ENCODE results near the genes SLC15A5, LMO3, CAPZA3 and AEBP2.

- CAGE, long polyA plus RNA, result no peak
- RRBS, result no CpG with 5 or more reads among the region's 5 CpGs
Observed at GRCh38 chr12:15881424-15881770, 790 bp upstream of the STRAP start.

DNA sequence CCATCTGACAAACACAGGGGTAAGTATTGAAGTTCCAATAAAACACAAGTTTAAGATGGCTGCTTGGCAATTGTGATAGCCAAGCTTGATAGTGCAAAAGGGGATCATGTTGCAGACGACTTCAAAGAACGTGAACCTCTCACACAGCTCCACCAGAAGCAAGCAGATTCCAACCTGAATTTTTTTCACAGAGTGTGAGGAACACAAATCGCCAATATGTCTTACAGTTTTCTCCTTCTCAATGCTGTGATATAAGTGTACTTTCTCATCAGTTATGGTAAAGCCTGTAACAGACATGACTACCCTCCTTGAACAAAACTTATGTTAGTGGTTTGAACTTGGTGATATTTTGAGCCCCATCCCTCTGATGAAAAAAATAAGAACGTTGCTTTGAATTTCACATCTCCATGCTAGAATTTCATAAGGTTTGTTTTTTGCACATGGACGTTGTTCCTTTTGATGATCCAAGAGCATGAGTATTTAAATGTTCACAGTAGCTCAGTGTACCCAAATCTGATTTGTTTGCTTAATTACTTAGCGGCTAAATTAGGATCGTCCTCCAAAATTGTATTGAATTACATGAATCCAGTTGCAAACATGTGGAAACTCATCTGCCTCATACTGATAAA, at the start of gene SLC15A5:
Gene SLC15A5, minus strand, starts transcription at position 297 of the 629 bp plus-strand sequence.
- CAGE, long polyA plus RNA, result no peak
- RRBS, result no CpG with 5 or more reads among the region's 7 CpGs

DNA sequence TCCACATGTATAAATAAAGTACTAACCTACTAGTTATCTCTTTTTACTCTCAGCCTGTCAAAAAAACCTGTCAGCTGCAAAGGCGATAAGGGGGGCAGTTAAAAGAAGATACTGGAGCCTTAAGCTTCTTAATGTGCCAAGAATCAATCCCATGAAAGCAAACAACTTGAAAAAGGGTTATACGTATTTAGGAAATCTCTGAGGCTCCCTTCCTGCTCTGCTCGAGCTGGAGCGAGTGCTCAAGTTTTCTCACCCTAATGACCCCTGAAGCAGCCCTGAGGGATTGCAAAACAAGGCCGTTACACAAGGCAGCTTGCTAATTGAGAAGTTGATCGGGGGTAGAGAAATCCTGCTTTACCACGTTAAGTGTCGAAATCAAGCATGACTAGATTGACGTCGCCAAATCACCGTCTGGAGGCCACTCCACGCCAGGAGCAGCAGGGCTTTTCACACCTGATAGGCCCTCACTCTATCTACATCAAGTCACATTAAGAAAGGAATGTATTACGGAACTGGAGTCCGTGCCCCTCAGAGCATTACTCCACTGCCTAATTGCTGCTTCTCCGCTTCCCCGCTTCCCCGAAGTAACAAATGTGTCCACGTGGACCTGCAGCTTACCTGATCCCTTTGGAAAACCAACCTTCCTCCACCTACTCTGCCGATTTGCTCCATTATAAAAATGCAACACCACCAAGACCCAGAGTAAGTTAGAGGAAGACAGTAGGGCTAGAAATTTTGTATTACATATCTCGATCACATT, 32.3 kb downstream of the LMO3 start:
- CAGE, long polyA plus RNA, result no peak
- RRBS, result no CpG with 5 or more reads among the region's 20 CpGs

GRCh38 chr12:16599107-16599462, 6.9 kb downstream of the LMO3 start:
- CAGE, long polyA plus RNA, result no peak
- RRBS, result no CpG with 5 or more reads among the region's 6 CpGs

- CAGE, long polyA plus RNA, result no peak
- RRBS, result no CpG with 5 or more reads among the region's 2 CpGs
Observed at GRCh38 chr12:16603153-16603550, 2.8 kb downstream of the LMO3 start.

DNA sequence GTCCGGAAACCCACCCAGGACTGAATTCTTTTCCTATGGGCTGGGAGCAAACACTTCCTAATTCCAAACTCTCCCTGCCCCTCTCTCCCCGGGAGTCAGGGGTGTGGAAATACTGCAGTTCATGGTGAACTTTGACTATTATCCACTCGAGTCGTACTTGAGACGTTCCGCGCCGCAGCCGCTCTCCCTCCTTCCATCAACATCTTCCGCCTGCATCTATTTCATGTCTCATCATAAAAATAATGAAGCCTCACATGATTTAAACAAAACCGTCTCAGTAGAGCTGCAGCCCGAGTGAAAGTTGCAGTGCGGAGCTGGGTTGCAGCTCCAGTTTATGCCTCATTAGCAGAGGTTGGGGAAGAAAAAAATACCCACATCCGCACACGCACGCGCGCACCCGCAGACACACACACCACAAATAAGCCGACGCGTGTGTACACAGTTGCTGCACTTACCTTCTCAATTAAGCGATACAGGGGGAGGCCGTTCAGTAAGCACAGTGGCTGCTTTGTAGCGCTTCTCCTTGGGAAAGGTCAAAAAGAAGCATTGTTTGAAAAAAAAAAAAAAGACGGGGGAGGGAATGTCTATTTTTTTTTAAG, at the start of gene LMO3:
Gene LMO3, minus strand, starts transcription at position 552 of the 599 bp plus-strand sequence.
- CAGE, long polyA plus RNA, result no peak
- RRBS, result under 1% methylated on average over 2 of the region's 26 CpGs

- CAGE, long polyA plus RNA, result no peak
Observed at GRCh38 chr12:16612666-16613031, 6.7 kb upstream of the LMO3 start.

DNA sequence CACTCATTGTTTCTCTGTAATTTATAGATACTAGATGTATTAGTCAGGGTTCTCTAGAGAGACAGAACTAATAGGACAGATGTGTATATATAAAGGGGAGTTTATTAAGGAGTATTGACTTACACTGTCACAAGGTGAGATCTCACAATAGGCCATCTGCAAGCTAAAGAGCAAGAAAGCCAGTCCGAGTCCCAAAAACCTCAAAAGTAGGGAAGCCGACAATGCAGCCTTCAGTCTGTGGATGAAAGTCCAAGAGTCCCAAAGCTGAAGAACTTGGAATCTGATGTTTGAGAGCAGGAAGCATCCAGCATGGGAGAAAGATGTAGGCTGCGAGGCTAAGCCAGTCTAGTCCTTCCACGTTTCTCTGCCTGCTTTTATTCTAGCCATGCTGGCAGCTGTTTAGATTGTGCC, 50.4 kb downstream of the PIK3C2G start:
- CAGE, long polyA plus RNA, result no peak
- RRBS, result no CpG with 5 or more reads among the region's 4 CpGs

DNA sequence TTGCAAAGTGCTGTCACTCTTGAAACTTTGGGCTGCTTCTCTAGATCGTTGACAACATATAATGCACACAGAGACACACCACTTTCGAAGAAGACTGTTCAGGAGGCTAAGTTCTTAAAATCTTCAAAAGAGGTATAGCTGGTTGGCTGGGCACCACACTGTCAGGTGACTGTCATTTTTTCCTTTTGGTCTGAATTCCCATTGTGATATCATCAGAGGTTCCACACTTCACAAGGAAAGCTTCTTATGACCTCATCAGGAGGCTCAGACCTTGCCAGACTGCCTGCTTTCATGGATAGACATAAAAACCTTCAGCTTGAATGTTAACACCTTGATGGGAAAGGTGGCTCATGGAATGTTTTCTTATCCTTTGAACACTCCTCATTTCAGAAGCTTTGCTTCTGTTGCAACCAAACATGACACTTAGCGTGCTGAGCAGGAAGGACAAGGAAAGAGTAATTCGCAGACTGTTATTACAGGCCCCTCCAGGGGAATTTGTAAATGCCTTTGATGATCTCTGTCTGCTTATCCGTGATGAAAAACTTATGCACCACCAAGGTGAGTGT, at the start of gene CAPZA3:
Gene CAPZA3, plus strand, starts transcription at position 267 of the 566 bp plus-strand sequence.
- CAGE, long polyA plus RNA, result no peak
- RRBS, result no CpG with 5 or more reads among the region's 5 CpGs

- CAGE, long polyA plus RNA, result no peak
- RRBS, result no CpG with 5 or more reads among the region's 7 CpGs
Observed at GRCh38 chr12:18907724-18908165, 169.8 kb downstream of the CAPZA3 start.

DNA sequence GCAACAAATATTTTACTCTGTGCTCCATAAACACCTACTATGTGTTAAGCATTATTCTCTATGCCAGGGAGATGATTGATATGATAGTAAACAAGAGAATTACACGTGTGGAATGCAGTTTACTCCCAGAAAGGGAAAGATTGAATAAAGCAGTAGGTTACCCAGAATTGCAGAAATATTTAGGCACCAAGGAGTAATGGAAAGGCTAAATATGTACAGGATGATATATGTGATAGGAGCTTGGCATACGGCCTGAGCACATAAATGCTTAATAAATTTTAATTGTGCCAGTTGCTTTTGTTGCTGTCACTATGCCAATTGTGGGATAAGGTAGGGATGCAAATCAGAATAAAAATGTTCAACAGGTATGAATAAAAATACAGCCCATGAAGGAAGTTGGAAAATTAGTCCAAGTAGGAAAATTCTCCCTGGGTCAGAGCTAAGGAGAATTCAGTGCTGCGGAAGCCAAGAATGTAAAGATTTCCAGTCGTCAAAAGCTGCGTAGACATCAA, 87.7 kb downstream of the PLEKHA5 start:
- CAGE, long polyA plus RNA, result no peak
- RRBS, result no CpG with 5 or more reads among the region's 5 CpGs

DNA sequence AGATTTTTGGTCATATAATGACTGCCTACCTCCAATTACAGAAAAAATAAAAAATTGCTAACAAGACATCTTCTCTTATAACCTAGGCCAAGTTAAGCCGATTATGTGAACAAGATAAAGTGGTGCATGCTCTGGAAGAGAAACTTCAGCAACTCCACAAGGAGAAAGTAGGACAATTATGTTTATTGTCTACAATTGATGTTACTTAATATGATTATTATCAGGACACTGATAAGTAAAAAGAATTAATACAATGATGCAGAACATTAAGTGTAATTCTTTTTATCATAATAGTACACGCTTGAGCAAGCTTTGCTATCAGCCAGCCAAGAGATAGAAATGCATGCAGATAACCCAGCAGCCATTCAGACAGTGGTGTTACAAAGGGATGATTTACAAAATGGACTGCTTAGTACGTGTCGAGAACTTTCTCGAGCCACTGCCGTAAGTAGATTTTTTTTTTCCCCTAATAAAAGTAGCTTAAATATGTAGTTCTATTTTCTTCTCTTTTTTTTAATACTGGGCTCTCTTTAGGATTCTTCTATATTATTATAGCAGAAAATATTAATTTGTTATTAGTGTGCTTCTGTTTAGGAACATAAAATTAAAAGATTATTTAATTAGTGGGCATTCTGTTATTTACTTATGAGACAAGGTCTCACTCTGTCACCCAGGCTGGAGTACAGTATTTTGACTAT, 116.9 kb upstream of the AEBP2 start:
- CAGE, long polyA plus RNA, result no peak
- RRBS, result no CpG with 5 or more reads among the region's 6 CpGs

DNA sequence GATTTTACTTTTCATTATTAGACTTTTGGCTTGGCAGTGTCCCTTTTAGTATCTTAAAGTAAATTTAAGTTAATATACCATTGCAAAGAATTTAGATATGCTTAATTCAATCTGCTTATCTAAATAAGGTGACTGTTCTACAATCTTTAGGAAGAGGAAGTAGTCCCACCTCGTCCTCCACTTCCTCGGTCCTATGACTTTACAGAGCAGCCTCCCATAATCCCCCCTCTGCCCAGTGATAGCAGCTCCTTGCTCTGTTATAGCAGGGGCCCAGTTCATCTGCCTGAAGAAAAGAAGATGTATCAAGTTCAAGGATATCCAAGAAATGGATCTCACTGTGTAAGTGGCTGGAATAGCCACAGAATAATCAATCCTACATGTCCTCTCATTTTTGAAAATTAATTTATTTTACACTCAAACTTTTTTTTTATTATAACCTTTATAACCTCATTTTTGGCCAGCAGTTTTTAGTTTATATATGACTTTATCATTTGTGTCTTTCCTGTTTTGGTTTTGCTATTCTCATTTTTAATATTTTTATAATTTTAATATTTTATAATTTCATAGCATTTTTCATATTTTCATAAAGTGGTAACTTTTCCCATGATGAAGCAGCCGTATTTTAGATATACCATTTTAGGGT, 92.3 kb upstream of the AEBP2 start:
- CAGE, long polyA plus RNA, result no peak
- RRBS, result no CpG with 5 or more reads among the region's 3 CpGs

DNA sequence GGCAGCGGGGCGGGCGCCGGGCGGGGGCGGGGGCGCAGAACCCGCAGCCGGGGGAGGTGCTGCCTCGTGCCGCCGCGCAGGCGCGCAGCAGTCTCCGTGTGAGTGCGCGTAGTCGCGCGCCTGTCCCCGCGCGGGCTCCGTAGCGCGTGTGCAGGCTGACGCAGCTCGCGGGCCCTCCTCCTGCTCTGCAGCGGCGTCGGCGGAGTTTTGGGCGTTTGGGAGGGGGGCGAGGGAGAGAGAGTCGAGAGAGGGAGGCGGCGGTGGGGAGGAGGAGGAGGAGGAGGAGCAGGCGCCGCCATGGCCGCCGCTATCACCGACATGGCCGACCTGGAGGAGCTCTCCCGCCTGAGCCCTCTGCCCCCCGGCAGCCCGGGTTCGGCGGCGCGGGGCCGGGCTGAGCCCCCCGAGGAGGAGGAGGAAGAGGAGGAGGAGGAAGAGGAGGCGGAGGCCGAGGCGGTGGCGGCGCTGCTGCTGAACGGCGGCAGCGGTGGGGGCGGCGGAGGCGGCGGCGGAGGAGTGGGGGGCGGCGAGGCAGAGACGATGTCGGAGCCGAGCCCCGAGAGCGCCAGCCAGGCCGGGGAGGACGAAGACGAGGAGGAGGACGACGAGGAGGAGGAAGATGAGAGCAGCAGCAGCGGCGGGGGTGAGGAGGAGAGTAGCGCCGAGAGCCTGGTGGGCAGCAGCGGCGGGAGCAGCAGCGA, at the start of gene AEBP2:
Gene AEBP2, plus strand, starts transcription at position 90 of the 701 bp plus-strand sequence.
- CAGE, long polyA plus RNA, result start-site peak on the plus strand centred at position 276 of the sequence, 25 bp wide, 74 and 60 reads in 2 replicates
- RRBS, result 1% methylated on average over 4 of the region's 86 CpGs

DNA sequence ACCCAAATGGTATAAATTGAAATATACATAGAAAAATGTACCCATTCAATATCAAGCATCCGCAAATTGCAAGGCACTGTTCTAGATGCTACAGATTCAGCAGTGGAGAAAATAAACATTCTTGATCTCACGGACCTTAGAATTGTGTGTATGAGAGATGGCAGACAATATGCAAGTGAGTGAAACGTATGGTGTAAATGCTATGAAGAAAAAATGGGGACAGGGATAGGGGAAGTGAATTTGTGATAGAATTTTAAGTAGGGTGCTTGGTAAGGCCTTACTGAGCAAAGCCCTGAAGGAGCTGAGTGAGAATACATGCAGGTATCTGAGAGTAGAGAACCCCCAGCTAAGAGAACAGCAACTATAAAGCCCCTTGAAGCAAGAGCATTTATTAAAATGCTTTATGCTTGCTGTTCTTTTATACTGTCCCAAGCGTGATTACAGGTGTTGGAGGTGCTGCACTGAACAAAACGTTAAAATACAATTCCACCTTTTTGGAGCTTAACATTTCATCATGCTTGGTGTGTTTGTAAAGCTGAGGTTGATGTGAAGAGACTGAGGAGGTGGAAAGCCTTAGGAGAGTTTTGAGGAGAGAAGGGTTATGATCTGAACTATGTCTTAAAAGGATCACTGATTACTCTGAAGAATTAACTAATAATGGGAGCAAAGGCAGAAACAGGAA, 87.6 kb downstream of the AEBP2 start:
- CAGE, long polyA plus RNA, result no peak
- RRBS, result no CpG with 5 or more reads among the region's 5 CpGs

DNA sequence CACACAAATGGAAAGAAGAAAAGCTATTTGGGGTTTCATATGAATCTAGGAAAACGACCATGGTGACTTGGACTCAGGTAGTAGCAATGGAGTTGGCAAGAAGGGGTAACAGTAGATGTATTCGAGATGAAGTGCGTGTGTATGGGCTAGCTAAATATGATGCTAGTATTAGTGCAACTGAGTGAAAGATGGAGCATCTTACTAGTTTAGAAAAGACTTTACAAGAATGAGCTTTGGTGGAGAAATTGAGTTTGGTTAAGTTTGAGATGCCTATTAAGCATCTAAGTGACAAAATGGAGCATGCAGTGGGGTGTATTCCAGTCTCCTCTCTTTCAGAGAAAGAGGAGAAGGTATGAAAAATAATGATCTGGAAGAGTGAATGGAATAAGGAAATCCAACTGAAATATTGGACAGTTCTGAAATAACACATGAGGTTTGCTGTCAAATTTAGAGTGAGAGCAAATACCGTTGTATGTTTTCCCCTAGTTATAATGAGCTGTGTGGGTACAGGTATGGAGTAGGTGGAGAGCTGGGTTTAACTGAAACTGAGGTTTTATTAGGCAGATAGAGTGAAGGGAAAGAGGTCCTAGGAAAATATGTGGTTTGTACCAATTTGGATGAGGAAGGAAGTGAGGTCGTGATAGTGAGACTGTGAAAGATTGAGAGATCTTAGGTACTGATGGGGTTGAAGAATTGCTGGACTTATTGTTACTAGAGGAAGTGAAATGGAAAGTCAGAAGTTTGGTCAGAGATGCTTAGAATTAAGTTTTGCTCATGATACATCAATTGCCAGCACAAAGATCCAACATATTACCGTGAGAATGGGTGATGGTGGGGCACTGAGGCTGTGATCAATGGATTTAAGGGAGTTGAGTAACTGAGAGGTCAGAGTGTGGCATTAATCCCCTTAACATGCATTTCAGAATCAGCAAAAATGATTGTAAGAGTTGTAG, 96.1 kb downstream of the AEBP2 start:
- CAGE, long polyA plus RNA, result no peak
- RRBS, result no CpG with 5 or more reads among the region's 6 CpGs

- CAGE, long polyA plus RNA, result no peak
- RRBS, result no CpG with 5 or more reads among the region's 6 CpGs
Observed at GRCh38 chr12:19620206-19620540, 180.9 kb downstream of the AEBP2 start.

GRCh38 chr12:19689750-19690330, 250.5 kb downstream of the AEBP2 start:
- CAGE, long polyA plus RNA, result no peak
- RRBS, result no CpG with 5 or more reads among the region's 9 CpGs

GRCh38 chr12:19847022-19848285, 408.2 kb downstream of the AEBP2 start:
- CAGE, long polyA plus RNA, result no peak
- RRBS, result no CpG with 5 or more reads among the region's 13 CpGs

DNA sequence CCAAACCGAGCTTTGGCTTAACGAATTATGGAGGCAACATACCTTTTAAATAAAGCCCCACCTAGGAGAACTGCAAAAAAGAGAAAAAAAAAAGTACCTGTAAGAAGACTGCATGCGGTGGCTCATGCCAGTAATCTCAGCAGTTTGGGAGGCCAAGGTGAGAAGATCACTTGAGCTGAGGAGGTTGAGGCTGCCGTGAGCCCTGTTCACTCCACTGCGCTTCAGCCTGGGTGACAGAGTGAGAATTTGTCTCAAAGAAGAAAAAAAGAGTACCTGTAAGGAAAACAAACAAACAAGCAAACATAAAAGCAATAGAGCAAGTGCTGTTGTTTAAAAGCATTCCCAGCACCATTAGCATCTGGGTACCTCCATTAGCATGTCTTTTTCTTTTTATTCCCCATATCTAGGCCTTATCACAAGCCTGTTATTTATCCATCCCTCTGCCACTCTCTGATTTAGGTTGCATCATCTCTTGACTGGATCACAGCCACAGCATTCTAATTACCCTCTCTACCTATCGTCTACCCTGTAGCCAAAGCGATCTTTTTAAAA, 423.0 kb upstream of the PDE3A start:
- CAGE, long polyA plus RNA, result no peak
- RRBS, result no CpG with 5 or more reads among the region's 7 CpGs